ENCODE results near the gene NPB.

DNA sequence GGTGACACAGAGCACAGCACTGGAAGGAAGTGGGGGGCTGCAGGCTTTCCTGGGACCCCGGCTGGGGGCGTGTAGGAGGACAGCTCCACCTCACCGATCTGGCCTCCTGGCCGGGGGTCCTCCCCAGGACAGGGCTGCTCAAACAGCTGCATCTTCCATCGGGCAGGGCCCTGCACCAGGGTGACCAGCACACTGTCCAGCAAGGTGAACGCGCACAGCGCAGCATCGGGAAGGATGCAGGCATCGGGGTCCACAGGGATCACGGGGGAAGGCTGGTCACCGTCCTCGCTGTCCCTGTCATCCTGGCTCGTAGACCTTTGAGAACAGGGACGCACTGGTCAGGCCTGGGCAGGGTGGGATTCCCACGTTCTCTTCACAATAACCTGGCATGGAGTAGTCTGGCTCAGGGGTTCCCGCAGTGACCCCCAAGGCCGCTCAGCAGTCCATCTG, 1.2 kb downstream of the FAAP100 start:
- PRO-cap, result no peak
- RRBS, 2 experiments, result 71 to 96% methylated on average over 1 of the region's 18 CpGs

- PRO-cap, result bidirectional peak, plus-strand start at chr17:81556849, minus-strand start at chr17:81556549
- RRBS, 2 experiments, result no CpG with 5 or more reads among the region's 10 CpGs
These were observed 4.4 kb upstream of the FAAP100 start for GRCh38 chr17:81556609-81556934.

- PRO-cap, result no peak
- RRBS, 2 experiments, result no CpG with 5 or more reads among the region's 23 CpGs
These were observed 14.3 kb upstream of the FAAP100 start for GRCh38 chr17:81566150-81567170.

DNA sequence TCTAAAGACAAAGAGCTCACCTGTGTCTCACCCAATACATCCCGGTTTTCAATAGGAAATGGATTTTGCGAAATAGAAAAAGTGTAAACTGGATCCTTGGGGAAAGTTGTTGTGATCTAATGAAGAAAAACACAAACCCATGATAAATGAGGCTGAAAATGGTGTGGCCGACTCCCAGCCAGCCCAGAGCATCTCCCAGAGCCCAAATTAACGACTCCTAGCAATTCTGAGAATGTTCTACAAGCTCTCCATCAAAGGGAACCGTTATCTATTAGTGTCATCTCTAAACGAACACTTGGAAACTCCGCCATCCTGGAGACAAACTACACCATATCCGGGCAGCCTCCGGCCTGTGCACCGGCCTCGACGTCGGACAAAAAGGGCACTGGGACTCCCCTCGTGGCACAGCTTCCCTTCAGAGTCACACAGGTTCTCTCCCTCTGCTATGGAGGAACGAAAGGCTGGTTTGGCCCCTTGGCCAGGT, 16.9 kb upstream of the FAAP100 start:
- PRO-cap, result no peak
- RRBS, 2 experiments, result no CpG with 5 or more reads among the region's 15 CpGs

DNA sequence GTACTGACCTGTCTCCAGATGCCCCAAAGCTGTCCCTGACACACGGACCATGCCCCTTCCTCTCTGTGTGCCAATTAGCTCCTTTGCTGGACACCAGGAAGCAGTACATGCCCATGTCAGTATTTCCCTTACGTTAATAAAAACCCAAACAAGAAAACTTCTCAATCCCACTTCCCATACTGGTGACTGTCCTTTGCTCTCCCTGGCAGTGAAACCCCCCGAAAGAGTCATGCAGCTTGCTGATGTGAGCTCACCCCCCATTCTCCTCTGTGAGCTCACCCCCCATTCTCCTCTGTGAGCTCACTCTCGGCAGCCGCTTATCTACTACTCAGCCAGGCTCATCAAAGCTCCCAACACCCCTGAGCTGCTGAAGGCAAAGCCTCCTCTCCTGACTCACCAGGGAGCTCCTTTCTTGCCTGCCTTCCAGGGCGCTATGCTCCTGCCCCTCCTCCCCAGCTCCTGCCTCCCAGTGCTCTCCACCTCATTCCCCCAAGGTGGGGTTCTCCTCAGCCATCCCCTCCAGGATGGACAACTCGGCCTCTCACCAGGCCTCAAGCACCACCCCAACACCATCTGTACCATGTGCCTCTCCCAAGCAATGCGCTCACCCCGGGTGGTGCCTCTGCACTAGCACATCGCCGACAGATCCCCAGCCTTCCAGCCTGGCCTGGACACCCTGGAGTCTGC, 27.6 kb upstream of the FAAP100 start:
- PRO-cap, result no peak
- RRBS, 2 experiments, result no CpG with 5 or more reads among the region's 11 CpGs

DNA sequence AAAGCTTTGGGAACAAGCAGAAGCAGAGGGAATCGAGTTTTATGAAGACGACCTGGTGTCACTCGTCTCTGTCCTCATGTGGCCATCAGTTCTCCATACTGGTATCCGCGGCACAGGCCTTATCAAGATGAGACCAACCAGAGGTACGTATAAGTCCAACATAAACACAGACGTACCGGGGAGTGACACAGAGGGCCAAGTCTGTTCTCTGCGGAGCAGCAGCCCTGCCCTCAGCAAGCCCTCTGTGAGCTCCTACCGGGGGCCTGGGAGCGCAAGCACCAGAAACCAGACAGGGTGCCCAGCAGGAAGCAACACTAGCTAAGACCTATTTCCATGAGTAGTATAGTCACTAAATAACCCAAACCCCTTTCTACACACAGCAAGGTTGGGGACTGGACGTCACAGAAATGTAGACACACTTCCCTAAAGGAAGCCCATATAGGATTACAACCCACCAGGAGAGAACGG, 1.0 kb downstream of the ARL16 start:
- PRO-cap, result unidirectional peak, plus-strand start at position 281 of the sequence
- RRBS, 2 experiments, result 25 to 57% methylated on average over 2 of the region's 13 CpGs

DNA sequence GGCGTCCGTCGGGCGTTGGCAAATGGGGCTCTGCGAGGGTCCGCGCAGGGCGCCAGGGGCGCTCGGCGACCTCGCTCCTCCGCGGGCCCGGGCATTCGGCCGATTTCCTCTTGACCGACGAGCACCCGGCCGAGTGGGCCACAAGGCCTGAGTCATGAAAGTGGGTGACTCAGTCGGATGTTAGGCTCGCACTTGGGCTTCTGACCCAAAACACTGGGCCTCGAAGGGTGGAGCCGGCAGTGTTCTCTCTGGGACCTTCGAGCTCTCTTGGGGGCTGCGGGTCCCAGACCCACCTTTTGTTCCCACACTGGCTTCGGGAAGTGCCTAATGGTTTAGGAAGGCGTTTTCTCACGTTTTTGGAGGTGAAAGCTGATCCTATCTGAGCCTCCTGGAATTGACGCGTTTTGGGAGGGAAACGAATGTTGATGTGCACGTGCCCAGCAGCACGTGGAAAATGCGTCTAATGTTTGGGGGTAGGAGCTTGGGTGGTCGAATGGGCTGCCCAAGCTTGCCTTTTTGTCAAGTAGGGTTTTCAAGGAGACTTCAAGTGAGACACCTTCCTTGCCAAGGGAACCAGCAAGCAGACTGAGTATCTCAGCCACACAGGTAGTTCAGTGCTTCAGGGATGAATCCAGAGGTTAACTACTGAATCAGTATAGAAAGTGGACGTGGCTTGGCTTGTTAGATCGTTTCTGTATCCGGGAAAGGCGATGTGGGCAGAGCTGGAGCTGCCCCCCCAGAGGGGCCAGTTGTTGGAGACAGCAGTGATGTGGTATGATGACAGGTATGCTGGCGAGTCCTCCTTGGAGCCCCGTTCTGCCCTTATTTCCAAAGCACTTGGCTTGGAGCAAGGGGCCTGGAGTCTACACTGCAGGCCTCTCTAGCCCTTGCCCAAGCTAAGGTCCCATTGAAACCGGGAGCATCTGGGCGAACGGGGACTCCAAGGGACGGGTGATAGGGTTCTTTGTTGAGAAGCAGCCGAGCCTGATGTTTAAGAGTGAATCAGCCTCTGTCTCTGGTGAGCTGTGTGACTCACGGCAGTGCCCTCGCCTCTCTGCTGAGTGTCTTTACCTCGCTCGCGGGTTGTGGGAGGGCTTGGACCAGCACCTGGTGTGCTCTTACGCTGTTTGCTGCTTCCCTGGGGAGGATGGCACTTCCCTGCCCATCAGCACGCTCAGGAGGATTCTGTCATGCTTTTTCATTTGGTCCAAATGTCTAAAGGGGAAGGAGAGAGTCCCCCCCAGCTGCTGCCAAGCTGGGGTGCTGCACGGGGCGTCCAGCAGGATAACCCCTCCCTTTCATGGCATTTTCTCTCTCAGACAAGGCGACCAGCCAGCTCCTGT, 946 bp downstream of the HGS start:
- PRO-cap, result no peak
- RRBS, 2 experiments, result under 1 to 6% methylated on average over 3 to 6 of the region's 58 CpGs

- PRO-cap, result no peak
- RRBS, 2 experiments, result 5 to 6% methylated on average over 13 to 16 of the region's 37 CpGs
These were observed 270 bp downstream of the GCGR start for GRCh38 chr17:81804271-81804569.

GRCh38 chr17:81815628-81816084, 11.7 kb downstream of the GCGR start:
- PRO-cap, result no peak
- RRBS, 2 experiments, result no CpG with 5 or more reads among the region's 5 CpGs

DNA sequence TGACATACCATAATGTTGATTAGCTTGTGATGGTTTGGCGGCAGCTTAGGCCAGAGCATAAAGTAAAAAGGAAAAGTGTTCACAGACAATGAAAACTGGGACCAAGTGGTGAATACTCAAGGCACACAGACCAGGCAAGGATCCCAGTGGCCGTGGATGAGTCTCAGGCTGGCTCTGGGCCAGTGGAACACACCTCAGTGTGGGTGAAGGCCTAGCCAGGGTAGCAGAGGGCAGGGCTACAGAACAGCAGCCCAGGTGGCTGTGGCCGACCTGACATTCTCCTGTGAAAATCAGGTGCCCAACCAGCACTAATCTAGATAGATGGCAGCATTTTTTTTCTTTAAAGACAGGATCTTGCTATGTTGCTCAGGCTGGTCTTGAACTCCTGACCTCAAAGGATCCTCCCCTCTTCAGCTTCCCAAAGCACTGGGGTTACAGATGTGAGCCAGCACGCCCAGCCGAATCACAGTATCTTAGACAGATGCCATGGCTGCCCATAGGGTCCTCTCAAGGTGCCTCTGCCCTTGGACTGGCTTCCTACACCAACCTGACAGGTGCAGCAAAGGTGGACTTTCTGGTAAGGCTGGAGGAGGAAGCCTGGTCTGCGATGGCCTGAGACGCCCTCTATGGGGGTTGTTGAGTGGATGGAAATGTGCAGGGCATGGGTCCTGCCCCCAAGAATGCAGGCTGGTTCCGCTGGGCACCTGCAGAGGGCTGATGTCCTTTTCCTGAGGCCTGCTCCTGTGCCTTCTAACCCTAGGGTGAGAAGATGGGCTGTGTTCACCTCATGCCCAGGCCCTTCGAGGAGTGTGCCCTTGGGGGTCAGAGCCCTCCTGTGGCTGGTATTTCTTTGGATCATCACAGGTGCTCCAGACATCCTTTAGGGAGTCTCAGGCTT, 3.7 kb upstream of the P4HB start:
- PRO-cap, result no peak
- RRBS, 2 experiments, result no CpG with 5 or more reads among the region's 9 CpGs

DNA sequence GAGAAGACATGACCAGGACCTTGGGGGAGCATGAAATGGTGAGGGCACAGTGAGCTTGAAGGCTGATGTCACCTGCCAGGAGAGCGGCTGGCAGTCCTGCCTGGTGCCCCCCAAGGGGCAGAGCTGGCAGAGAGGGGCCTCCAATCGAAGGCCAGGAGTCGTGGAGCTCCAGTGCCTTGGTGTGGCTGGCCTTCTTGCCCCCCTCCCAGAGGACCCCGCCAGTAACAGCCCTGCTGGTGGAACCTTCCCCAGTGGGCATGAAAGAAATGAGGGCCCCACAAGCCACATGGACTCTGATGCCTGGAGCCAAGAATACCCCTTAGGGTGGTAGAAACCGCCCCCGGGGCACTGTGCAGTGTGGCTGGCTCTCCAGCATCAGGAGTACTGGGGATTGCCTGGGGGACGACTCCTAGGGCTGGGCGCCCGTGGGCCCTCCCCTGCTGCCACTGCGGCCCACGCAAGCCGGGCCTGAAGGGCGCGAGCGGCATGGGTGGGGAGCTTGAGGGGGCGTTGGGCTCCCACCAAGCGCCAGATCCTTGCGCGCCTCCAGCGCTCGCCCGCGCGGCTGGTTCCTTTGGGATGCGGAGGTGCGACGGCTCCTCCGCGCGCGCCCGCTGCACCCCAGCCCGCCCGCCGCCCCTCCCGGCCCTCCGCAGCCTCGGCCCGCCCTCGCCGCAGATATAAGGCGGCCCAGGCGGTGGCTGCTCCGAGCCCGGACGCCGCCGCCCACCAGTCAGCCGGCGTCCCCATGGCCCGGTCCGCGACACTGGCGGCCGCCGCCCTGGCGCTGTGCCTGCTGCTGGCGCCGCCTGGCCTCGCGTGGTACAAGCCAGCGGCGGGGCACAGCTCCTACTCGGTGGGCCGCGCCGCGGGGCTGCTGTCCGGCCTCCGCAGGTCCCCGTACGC, at the start of gene NPB:
NPB (plus strand) TSS at position 709 of the 906 bp plus-strand sequence.
- PRO-cap, result no peak
- RRBS, 2 experiments, result 18 to 92% methylated on average over 14 of the region's 72 CpGs

- PRO-cap, result unidirectional peak, minus-strand start at chr17:82021627
- RRBS, 2 experiments, result 48 to 86% methylated on average over 2 of the region's 28 CpGs
These were observed 1.0 kb downstream of the CENPX start for GRCh38 chr17:82021421-82022321.

DNA sequence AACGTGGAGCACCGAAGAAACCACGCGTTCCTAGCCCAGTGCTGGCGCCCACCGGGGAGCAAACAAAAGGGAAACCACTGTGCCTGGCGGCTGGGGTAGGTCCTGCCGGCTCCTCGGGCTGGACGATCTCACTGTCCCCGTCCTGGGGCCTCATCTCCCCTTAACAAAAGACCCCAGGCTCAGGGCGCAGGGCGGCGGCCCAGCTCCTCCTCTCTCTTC, 447 bp downstream of the CENPX start:
- PRO-cap, result bidirectional peak, plus-strand start outside the sequence, minus-strand start at position 133 of the sequence
- RRBS, 2 experiments, result 2 to 4% methylated on average over 3 of the region's 14 CpGs

GRCh38 chr17:82029754-82030935, 1.3 kb upstream of the RAC3 start:
- PRO-cap, result unidirectional peak, plus-strand start at chr17:82030707; unidirectional peak, plus-strand start at chr17:82030809
- RRBS, 2 experiments, result 16 to 25% methylated on average over 19 to 25 of the region's 87 CpGs

- PRO-cap, result no peak
- RRBS, 2 experiments, result no CpG with 5 or more reads among the region's 8 CpGs
These were observed 1.8 kb downstream of the DCXR start for GRCh38 chr17:82035809-82036073.

DNA sequence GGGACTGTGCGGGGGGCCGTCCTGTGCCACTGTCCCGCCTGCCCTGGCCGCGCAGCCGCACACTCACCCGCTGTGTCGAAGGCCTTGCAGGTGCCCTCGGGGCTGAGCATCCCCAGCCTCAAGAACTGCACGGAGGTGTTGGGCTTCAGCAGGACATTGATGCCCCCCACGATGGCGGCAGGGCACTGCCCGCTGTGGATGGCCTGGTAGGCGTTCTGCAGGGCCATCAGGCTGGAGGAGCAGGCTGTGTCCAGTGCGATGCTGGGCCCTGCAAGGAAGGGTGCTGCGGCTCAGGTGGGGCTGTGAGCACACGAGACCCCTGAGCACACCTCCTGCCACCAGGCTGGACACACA, 4.9 kb downstream of the FASN start:
- PRO-cap, result no peak
- RRBS, 2 experiments, result no CpG with 5 or more reads among the region's 17 CpGs

DNA sequence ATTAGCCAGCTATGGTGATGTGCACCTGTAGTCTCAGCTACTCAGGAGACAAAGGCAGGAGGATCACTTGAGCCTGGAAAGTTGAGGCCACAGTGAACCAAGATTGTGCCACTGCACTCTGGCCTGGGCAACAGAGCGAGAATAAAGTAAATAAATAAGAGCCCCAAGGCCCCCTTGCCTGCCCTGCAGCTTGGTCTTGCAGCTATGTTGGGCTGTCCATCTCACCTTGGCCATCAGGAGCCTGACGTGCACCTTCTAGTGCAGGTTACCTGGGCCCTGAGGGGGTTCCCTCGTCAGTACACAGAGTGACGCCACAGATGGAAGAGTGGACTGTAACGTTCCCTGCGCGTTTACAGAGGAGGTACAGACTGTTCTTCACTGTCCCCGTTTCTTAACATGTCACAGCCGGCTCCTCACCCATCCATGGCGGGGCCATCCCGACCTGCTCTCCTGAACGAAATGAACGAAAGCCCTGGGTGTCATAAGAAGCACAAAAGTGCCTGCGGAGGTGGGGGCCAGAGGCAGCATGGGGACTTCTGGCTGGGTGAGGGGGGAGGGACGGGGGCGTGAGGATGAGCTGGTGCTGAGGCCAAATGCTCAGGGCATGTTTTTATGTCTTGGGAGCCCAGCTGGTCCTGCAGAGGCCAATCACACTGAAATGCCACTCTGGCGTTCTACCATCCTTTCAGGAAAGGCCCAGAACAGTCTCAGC, 15.9 kb upstream of the FASN start:
- PRO-cap, result no peak
- RRBS, 2 experiments, result no CpG with 5 or more reads among the region's 17 CpGs

DNA sequence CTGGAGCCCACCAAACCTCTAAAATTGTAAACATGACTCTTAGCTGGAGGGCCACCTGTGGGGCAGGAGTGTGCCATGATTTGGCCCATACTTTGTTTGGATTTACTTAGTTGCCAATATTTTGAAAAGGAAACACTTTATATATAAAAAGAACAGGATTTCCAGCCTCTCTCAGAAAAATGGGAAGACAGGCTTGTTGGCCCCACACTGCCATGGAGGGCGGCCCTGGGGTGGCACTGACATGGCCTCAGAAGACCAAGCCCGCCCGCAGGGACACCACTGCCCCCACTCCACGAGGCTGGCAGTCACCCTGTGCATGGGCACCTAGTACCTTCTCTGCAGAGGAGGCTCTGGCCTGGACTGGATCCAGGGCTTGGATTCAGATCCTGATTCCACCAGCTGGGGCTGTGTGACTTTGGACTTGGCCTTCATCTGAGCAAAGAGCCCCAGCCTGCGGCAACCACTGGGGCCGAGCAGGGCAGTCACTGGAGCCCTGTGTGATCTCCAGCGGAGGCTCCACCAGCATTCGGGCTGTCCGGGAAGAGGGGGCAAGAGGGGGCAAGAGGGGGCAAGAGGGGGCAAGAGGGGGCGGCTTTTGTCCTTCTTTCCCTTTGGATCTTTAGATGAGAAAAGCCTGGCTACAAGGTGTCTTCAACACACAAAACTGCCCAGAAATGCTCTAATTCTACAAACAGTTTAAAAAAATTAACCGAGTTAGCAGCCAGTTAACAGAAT, 16.9 kb upstream of the FASN start:
- PRO-cap, result no peak
- RRBS, 2 experiments, result no CpG with 5 or more reads among the region's 11 CpGs

- PRO-cap, result no peak
- RRBS, 2 experiments, result no CpG with 5 or more reads among the region's 8 CpGs
These were observed 19.0 kb upstream of the FASN start for GRCh38 chr17:82117072-82117432.

DNA sequence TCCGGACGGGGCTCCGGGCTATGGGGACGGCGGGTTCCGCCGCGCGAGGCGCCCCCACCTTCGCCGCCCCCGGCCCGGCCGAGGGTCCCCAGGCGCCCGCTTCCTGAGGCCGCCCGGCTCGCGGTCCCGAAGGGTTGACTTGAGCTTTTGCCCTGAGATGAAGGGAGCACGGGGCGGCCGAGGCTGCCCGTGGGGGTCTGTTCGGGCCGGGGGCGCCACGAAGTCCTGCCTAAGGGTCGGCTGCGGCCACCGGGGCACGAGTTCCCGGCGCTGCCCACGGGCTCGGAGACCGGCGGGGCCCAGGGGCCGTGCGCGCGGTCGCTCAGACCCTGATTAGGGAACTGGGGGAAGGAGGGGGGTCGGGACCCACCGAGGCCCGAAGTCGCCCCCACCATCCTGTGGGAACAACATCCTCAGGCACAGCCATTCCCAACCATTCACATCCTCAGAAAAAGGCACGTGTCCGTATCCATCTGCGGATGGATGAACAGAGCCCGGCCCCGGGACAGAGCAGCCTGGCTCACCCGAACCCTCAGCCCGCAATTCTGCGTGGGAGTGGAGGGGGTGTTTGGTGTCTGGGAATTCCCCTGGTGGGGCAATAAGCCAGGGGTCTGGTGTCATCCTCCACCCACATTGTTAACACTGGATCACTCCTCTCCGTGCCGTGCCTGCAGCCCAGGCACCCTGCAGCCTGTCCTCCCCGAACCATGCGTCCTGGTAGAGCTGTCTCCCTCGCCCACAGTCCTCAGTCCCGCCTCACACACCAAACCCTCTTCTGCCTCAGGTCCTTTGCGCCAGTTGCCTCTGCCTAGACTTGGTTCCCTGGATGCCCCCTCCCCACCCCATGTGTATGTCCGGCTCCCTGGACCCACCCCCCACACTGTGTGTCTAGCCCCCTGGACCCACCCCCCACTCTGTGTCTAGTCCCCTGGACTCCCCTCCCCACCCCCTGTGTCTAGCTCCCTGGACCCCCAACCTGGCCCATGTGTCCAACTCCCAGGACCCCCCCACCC, 706 bp upstream of the CCDC57 start:
- PRO-cap, result bidirectional peak, plus-strand start at position 107 of the sequence, minus-strand start at position 125 of the sequence; bidirectional peak, plus-strand start at position 508 of the sequence, minus-strand start at position 343 of the sequence; bidirectional peak, plus-strand start at position 745 of the sequence, minus-strand start at position 740 of the sequence
- RRBS, 2 experiments, result 1 to 2% methylated on average over 30 of the region's 65 CpGs